Suprapubic skin (tissue), 4 donors: ENCODE data around the gene TMEM18.

DNA sequence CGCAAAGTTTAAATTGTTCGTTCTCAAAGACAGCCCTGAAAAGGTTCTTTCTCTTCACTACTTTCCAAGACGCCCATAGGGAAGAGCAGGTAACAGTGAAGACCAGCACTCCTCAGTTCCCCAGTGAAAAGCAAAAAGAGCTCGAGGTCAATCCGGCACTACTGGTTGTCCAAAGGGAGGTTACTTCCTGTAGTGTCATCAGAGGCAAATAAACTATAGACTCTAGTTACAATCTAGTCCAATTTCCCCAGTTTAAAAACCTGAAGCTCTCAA is 1.8 kb downstream of the FAM110C start:
- PRO-cap: no peak
- RAMPAGE, long total RNA, 4 experiments: no peak in any of the 4 experiments

GRCh38 chr2:280054-281067 is 7.5 kb downstream of the ALKAL2 start:
- PRO-cap: no peak
- RAMPAGE, long total RNA, 4 experiments: no peak in any of the 4 experiments

DNA sequence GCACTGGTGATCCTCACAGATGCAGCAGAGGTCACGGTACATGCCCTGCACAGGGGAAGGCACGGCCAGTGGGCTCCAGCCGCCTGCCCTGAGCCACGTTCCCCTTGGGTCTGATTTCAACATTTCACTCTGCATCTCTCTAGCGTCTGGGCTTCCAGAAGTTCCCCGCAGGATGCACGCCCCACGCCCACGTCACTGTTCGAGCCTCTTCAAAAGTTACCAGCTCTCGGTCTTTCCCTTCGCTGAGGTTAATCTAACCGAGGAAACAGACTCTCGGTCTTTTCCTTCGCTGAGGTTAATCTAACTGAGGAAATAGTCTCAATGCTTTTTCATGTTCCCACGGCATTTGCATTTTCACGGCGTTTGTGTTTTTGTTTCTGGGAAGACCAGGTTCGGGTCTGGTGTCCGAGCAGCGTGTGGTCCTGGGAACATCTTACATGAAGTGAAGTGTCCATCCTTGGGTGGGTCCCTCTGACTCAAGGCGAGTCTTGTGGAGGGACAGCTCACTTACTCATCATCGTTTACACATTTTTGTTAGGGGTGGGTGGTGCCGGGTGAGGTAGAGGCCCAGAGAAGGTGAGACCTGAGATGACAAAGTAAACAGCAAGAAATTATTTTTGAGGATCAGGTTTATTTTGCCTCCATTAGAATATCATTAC is 157.4 kb upstream of the ALKAL2 start:
- PRO-cap: no peak
- RAMPAGE, long total RNA, 4 experiments: no peak in any of the 4 experiments

- PRO-cap: bidirectional peak, plus-strand start at chr2:676944, minus-strand start at chr2:676723; unidirectional peak, plus-strand start at chr2:677206; bidirectional peak, plus-strand start at chr2:677557, minus-strand start at chr2:677389
- RAMPAGE, long total RNA, 4 experiments: start-site peak on the minus strand in 4 of 4 experiments, at chr2:677366-677410 at its widest, 24 to 461 reads per replicate
Observed at GRCh38 chr2:676600-677627, at the start of gene TMEM18. Gene TMEM18 (minus strand): TSS chr2:677406.

GRCh38 chr2:677628-678095 is 456 bp upstream of the TMEM18 start:
- PRO-cap: no peak
- RAMPAGE, long total RNA, 4 experiments: no peak in any of the 4 experiments

DNA sequence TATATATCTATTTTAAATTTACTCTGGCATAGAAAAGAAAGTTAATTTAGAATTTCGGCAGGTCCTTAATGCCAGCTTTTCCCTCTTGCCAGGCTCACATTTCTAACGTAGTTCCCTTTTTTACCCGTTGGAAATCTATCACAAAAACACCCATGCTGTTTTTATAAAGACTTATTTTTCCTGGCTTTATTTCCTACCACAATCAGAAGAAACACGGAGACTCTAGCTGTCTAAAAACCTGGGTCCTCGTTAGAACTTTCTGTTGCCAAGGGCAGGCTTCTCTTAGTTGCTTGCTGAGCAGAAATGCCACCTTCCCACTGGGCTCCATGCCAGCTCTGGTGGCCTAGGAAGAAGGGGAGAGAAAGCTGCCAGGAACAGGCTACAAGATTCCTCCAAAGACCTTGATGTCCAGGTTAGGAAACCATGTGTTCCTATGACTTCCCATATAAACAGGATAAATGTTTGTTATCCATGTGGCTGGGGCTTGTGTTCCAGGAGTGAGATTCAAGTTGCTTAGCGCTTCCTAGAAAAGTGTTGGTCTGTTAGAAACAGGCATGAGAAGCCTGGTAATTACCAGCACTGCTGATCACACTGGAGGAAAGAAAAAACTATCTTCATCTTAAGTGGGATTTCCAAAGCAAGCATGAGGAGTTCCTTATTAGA is 17.9 kb upstream of the TMEM18 start:
- PRO-cap: no peak
- RAMPAGE, long total RNA, 4 experiments: no peak in any of the 4 experiments

DNA sequence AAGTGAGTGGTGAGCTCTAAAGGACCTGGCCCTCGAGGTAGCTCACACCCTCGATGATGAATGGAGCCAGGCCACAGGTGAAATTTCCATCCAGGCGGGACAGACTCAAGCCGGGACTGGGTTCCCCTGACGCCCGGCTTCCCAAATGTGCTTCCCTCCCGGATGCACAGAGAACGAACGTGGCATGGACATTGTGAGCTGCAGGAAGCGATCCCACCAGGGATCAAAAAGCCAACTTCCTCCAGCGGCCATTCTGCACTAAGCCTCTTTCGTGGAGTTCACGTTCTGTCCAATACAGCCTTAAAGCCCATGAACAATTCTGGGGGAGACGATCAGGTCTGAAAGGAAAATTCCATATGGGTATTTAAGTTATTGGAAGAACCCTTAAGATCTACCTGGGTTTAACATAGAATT is 35.5 kb downstream of the TPO start:
- PRO-cap: no peak
- RAMPAGE, long total RNA, 4 experiments: no peak in any of the 4 experiments

GRCh38 chr2:1609732-1609961 is 134.7 kb downstream of the PXDN start:
- PRO-cap: no peak
- RAMPAGE, long total RNA, 4 experiments: no peak in any of the 4 experiments

- PRO-cap: no peak
- RAMPAGE, long total RNA, 4 experiments: no peak in any of the 4 experiments
Observed at GRCh38 chr2:1730006-1730419, 14.3 kb downstream of the PXDN start.

DNA sequence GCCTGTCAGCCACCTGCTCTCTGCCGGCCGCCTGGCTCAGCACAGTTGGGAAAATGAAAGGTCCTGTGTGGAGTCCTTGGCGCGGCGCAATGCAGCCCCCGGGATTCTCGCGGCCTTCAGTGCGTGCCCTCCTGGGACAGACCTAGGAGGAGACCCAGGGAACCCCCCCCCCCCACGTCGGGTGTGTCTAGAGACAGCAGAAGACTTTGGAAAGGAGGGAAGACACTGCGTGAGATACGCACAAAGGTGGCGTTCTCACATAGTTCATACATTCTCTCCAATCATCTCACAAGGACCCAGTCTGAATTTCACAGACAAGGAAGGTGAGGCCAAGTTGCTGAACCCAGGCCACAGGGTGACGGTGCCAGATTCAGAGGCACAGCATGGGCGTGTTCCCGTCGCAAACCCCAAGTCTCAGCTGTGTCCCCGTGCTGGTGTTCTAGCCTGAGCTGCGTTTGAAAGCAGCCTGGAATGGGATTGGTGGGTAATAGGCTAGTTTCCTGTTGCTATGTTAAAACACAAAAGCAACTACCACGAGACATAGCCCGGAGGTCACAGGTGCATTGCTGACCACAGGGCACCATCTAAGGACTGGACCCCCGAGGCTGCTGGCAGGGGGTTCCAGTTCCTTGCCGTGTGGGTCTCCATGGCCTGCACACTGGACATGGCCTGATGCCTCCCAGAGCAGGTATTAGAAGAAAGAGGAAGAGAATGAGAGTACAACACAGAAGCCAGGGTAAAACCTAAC is 935 bp upstream of the PXDN start:
- PRO-cap: no peak
- RAMPAGE, long total RNA, 4 experiments: no peak in any of the 4 experiments

- PRO-cap: no peak
- RAMPAGE, long total RNA, 4 experiments: no peak in any of the 4 experiments
Observed at GRCh38 chr2:2249921-2250210, 81.2 kb downstream of the MYT1L start.

- PRO-cap: no peak
- RAMPAGE, long total RNA, 4 experiments: no peak in any of the 4 experiments
Observed at GRCh38 chr2:3044981-3045292, 332.7 kb downstream of the EIPR1 start.

- PRO-cap: no peak
- RAMPAGE, long total RNA, 4 experiments: no peak in any of the 4 experiments
Observed at GRCh38 chr2:3242398-3243018, 135.1 kb downstream of the EIPR1 start.

- PRO-cap: no peak
- RAMPAGE, long total RNA, 4 experiments: no peak in any of the 4 experiments
Observed at GRCh38 chr2:3422037-3422677, 42.7 kb downstream of the TRAPPC12 start.

- PRO-cap: no peak
- RAMPAGE, long total RNA, 4 experiments: no peak in any of the 4 experiments
Observed at GRCh38 chr2:3448605-3449005, 69.1 kb downstream of the TRAPPC12 start.

GRCh38 chr2:3449630-3450260 is 69.6 kb downstream of the ADI1 start:
- PRO-cap: no peak
- RAMPAGE, long total RNA, 4 experiments: no peak in any of the 4 experiments

- PRO-cap: no peak
- RAMPAGE, long total RNA, 4 experiments: no peak in any of the 4 experiments
Observed at GRCh38 chr2:3465281-3465574, 54.1 kb downstream of the ADI1 start.

- PRO-cap: no peak
- RAMPAGE, long total RNA, 4 experiments: no peak in any of the 4 experiments
Observed at GRCh38 chr2:3470774-3471239, 48.5 kb downstream of the ADI1 start.

DNA sequence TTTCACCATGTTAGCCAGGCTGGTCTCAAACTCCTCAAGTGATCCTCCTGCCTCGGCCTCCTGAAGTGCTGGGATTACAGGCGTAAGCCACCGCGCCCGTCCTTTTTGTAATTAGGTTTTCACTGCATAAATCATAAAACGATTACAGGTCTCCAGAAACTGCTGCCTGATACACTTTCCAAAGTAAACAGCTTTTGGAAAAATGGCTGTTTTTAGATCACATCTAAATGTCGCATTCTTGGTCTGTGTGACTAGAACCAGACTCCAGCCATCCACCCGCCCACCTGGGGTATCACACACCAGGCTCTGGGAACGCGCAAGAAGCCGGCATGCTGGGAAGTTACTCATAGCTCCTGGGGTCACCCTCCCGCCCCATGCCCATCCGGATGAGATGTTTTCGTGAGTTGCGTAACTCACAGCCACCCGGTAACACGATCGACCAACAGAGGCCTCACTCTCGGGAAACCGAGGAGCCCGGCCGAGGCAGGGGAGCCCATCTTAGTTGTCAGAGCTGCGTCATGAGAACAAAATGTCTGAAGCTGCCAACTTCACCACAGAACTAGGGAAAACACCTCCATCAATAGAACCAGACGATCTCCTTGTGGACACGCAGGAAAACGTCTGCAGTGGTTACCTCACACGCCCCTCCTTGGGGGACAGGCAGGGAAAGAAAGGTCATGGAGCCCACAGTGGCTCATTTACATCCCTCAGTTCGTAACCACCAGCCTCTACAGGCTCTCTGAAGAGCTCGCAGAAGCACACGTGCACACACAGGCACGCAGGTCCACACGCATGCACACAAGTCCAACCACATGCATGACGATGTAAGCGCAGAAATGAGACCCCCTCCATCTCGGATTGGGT is 26.4 kb downstream of the ADI1 start:
- PRO-cap: no peak
- RAMPAGE, long total RNA, 4 experiments: no peak in any of the 4 experiments

DNA sequence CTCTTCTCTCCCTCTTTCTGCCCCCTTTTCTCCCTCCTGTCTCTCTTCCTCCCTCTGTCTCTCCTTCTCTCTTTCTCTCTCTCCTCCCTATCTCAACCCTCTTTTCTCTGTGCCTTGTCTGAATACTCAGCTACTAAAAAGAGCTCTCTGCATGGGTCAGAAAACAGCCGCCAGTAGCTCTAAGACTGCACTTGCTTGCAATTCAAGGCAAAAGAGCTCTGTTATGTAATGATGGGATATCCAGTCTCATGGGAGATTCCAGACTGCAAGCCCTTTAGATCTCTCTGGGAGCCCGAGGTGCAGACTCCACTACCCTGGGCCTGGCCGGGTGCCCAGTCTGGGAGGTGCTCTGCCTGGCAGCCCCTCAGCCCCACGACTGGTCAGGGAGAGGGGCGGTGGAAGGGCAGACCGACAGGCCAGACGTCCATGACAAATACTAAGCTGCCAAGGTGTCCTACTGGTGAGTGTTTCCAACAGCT is 5.5 kb upstream of the ADI1 start:
- PRO-cap: no peak
- RAMPAGE, long total RNA, 4 experiments: no peak in any of the 4 experiments